ENCODE measurements around a stretch of chr10.

GRCh38 chr10:59000114-59000485, 176.3 kb upstream of the PHYHIPL start:
- RRBS, result no CpG with 5 or more reads among the region's 1 CpG

DNA sequence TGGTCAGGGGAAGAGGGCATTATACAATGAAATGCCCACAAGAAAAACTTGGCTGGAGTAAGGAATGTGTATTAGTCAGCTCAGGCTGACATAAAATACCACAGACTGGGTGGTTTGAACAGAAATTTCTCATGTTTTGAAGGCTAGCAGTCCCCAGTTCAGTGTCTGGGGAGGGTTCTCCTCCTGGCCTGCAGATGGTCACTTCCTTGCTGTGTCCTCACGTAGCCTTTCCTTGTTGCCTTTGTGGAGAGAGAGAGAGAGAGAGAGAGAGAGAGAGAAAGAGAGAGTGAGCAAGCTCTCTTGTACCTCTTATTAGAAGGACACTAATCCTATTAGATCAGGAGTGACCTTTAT, 25.7 kb upstream of the FAM13C start:
- RRBS, result no CpG with 5 or more reads among the region's 1 CpG

- RRBS, result no CpG with 5 or more reads among the region's 2 CpGs
Measured at GRCh38 chr10:59785226-59785483, 31.9 kb upstream of the MRLN start.

DNA sequence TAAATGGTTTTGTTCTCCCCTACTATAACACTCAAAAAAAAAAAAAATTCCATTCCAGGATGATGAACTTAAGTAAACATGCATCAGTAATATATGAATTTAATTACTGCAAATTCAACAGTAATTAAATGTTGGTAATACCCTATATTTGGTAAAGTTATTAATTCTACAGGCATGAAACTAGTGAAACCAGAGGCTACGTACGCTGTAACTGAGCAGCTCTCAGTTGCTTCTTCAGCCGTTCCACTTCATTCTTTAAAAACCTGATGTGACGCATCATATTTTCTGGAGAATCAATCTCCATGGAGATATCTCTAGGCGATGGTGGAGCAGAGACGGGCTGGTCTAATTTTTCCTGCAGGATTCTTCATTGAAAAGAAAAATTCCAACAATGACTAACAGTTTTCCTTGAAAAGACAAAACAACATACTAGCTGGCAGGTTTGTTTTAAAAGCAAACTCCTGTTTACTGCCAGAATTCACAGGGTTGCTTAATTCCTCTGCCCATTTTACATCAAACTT, 59.2 kb upstream of the MRLN start:
- RRBS, result no CpG with 5 or more reads among the region's 6 CpGs

GRCh38 chr10:59847335-59847891, 58.9 kb downstream of the CCDC6 start:
- RRBS, result no CpG with 5 or more reads among the region's 2 CpGs

GRCh38 chr10:59869452-59870416, 36.6 kb downstream of the CCDC6 start:
- RRBS, result no CpG with 5 or more reads among the region's 10 CpGs

- RRBS, result no CpG with 5 or more reads among the region's 3 CpGs
Measured at GRCh38 chr10:59892616-59893147, 13.7 kb downstream of the CCDC6 start.

DNA sequence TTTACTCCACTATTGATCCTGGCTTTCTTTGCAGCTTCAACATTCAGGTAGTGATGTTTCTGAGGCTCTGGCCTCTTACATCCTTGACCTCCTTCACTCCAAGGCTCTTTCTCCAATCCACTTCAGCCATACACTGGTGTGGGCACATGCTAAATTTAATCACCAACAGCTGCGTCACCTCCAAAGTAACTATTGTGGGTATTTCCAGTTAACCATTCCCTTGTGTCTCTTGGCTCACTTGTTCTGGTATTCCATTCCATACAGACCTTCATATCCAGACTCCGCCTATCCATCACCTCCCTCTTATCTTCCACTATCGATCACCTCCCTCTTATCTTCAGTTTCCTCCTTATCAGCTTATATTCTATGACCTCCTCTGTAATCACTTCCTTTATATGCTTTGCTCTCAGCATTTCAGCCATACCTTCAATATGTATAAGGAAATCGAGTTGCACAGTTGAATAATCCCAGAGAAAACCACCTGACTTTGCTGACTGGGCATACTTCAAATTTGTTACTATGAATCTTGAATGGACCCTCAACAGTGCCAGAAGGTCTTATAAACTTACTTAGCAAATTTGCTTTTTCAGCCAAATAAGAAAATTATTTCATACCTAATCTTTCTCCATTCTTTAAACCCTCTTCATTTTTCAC, 32.4 kb downstream of the ANK3 start:
- RRBS, result no CpG with 5 or more reads among the region's 4 CpGs

DNA sequence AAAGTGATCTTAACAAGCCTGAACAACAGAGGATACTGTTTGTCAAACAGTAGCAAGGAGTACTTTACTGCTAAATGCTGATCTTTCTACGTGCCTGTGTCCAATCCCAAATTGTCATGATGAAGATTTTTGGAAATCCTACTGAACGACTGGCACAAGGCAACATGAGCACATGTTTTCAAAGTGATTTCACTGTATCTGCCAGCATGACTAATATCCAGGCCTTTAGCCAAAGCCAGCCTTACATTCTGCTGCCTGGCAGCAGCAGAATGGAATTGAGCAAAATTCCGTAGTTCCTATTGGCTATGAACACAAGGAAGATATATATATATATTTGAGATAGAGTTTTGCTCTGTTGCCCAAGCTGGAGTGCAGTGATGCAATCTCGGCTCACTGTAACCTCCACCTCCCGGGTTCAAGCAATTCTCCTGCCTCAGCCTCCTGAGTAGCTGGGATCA, 91.5 kb upstream of the ANK3 start:
- RRBS, result no CpG with 5 or more reads among the region's 5 CpGs

GRCh38 chr10:60708597-60709063, 69.6 kb upstream of the CDK1 start:
- RRBS, result no CpG with 5 or more reads among the region's 2 CpGs

GRCh38 chr10:60732103-60733221, 45.8 kb upstream of the CDK1 start:
- RRBS, result 1% methylated on average over 23 of the region's 54 CpGs

GRCh38 chr10:61451945-61452512, 1.2 kb downstream of the TMEM26 start:
- RRBS, result no CpG with 5 or more reads among the region's 27 CpGs

DNA sequence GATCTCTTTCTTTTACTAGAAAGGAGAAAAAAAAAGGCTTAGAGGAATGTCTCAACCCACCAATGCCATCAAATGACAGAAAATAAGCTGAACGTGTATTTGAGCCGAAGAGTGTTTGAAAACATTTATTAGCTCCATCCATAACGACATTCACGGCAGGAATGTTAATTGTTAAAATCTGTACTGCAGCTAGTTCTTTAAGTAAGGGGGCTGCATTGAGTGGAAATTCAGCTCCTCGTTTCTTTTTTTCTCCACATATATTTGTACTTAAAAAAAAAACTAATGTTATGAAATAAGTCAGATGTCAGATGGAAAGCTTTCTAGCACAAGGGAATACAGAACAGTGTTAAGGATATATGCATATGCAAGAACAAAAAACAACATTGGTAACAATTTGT, 63.7 kb upstream of the ARID5B start:
- RRBS, result no CpG with 5 or more reads among the region's 5 CpGs

- RRBS, result no CpG with 5 or more reads among the region's 8 CpGs
Measured at GRCh38 chr10:61904577-61905503, 3.3 kb downstream of the ARID5B start.

DNA sequence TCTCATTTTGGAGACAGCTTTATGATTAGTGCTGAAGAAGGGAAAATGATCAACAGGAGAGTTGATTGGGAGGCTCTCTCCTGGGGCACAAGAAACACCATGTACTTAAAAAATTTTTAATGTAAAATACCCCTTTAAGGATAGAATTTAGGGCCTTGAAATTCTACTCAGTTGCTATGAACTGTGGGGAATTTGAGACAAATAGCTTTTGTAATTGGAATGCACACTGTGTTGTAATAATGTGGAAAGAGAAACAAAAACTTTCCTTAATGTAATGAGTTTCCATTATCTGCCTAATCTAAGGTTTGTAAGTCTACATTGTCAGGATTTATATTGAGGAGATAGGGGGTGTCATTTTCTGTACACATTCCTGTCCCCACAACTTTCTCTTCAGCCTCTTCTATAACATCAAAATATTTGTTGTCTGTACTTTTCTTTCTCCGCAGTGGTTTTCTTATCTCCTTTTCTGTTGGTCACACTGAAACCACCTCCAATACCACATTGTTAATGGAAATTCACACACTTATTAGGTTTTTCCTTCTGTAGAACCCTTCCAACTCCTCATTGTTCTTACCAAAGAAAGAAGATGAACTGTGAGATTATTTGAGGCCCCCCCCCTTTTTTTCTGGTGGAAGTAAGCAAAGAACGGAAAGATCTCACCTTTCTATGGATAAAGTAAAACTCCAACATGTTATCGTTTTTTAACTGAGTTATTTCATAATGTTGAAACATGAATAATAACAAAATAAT, 41.5 kb downstream of the ARID5B start:
- RRBS, result no CpG with 5 or more reads among the region's 3 CpGs

DNA sequence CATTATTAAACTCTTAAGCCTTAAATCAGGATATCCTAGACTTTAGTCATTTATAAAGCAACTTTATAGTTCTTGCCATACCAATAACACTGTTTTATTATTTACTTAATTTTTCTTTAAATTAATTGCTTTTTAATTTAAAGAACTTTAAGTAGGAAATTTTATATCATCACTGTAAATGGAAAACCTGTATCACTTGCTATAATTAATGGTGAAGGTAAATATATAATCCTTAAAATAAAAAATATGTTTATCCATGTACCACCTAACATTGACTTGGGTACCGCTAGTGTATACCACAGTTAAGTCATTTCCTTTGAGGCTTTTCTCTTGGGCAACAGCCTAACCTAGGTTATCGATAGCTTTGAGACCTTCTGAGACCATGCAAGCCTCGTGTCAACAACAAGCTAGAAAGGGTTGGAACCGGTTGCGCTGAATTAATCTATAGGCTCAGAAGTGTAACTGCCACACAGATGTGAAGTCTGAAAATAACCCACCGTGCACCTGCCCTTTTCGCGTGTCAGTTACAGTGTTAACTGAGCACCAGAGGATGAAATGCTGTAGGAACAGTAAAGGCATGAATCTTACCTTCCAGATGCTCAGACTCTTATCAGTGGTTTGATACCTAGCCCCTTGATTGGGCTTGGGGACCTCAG, 59.7 kb downstream of the ARID5B start:
- RRBS, result no CpG with 5 or more reads among the region's 8 CpGs

- RRBS, result no CpG with 5 or more reads among the region's 5 CpGs
Measured at GRCh38 chr10:62054461-62055447, 153.3 kb downstream of the ARID5B start.

DNA sequence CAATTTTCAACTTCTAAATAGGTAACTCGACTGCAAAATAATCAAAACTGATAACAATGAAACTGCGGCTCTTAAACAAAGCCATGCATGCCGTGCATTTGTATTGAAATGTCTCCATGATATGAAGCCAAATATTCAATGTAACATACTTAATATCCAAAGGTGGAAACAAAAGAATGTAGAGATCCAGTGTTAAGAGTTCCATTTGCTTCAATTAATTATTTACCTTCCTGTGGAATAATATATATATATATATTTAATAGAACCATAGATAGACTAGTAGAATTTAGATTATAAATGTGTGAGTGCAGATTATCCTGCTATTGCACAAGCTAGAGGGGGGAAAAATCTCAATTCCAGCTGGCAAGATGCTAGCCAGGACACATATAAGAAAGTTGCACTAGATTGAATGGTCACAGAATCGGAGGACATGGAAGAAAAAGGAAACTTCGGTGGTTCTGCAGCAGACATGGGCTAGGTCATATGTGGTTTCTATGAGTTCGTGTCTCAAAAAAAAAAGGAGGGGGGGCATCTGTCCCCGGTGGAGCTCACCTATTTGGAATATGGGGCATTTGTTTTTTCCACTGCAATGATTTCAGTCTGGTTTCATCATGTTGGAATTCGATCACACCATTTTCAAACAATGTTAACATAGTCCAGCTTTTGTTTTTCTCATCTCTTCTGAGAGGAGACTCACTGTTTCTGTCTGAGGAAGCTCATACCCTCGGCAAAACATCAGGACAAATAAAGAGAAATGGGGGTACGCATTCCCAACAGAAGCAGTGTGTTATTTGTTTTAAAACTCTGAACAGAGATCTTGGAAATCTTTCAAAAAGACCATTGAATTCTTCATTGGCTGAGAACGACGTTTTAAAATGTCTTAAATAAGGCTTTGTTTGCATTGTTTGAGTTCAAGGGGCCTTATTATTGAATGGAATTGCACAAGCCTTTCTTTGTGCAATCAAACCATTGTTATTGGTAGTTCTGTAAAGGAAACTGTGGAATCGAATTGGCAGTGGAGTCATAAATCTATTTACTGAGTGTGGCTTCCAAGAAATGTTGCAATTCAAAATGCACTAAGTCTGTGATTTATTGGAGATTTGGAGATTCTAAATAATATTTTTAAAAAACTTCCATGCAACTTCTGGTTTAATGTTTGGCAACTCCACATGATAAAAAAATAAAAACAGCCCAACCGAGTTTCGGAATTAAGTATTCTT, 173.4 kb downstream of the RTKN2 start:
- RRBS, result no CpG with 5 or more reads among the region's 15 CpGs

- RRBS, result no CpG with 5 or more reads among the region's 4 CpGs
Measured at GRCh38 chr10:62186944-62187759, 81.5 kb downstream of the RTKN2 start.

Measured in T47D (cell line).